ENCODE results near the gene ZNF43.

- PRO-cap: no peak
Measured at GRCh38 chr19:19427365-19428484, 22.2 kb downstream of the GATAD2A start.

DNA sequence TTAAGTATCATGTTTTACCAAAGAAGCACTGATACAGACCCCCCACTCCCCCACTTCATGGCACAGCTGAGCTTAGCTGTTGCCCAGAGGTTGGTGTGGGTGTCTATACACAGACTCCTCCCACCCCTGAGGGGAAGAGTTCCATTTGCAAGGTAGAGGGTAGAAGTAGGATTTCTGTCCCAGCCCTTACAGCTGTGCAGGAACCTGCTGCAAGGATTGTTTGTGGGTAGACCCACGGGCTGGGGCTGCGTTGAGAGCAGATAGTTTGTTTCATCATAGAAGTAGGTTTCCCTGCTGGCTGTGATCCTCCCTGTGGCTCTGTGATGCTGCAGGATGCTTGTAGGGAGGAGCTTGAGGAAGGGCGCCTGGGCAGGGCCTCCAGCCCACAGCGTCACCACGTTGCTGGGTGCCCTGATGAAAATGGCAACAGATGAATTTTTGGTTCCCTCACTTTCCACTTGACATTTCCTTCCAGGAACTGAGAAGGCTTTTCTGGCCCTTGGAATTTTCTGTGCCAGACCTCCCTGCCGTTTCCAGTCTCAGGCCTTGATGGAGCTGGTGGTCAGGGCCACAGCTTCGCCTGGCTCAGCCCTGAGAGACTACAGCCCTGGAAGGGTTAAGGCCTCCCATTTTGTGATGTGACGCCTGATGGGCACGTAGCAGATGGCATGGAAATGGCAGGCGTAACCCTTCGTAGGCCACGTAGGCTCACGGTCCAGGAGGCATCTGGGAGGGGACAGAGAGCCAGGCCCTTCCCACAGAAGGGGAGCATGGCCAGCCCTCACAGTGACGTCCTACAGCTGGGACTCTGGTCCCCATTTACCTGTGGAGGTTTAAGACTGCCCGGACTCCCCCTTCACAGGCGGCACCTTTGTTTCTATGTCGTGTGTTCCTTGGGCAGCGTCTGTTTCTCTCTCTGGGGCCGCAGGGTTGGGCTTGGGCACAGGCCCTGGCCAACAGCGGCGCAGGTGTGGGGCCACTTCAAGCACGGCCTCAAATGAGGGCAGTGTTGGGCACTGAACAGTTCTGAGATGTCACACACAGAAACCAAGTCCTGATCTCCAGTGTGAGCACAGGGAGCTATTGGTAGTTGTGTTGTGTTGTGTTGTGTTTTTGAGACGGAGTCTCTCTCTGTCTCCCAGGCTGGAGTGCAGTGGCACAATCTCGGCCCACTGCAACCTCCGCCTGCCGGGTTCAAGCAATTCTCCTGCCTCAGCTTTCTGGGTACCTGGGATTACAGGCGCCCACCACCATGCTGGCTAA lies 42.3 kb downstream of the GATAD2A start:
- PRO-cap: no peak

- PRO-cap: unidirectional peak, minus-strand start at chr19:19463868
Measured at GRCh38 chr19:19463598-19464121, 51.7 kb downstream of the TSSK6 start.

GRCh38 chr19:19506187-19507056 lies 8.9 kb downstream of the TSSK6 start:
- PRO-cap: no peak

DNA sequence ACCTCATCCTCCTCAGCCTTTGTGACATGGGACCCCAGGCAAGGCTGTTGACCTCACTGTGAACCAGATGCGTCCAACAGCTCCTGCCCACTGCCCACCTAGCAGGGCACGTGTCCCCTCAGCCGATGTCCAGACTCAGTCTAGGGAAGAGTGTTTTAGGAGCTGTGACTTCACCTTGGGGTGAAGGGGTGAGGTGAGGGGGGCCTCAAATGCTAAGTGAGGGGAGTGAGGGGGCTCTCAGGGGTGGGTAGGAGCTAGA lies 778 bp downstream of the YJEFN3 start:
- PRO-cap: no peak

- PRO-cap: no peak
Measured at GRCh38 chr19:19647186-19647778, 3.8 kb upstream of the GMIP start.

GRCh38 chr19:19732412-19732898 lies 457 bp downstream of the ZNF14 start:
- PRO-cap: no peak

DNA sequence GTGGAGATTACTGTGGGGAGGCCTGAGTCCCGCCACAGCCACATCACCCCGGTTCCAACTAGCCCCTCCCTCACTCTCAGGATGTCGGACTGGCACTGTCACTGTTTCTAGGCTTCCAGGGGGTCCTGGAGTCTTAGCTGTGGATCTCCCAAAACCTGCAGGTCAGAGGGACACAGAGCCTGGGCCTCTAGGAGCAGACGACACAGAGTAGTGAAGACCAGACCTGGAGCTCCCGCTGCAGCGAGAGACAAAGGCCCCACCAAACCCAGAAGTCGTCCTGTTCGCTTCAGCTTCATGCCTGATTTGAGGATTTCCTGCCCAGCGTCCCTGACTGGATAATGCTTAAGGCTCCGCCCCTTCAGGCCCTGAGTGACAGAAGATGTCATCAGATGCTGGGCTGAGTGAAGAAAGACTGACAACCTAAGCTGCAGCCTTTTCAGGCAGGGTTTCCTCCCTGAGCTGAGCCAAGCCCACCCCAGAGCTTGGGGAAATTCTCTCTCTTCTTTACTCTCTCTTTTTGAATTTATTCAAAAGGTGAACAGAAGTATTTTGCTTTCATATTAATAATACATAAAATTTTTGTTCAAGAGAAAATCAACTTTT lies 55.9 kb downstream of the ZNF93 start:
- PRO-cap: no peak

DNA sequence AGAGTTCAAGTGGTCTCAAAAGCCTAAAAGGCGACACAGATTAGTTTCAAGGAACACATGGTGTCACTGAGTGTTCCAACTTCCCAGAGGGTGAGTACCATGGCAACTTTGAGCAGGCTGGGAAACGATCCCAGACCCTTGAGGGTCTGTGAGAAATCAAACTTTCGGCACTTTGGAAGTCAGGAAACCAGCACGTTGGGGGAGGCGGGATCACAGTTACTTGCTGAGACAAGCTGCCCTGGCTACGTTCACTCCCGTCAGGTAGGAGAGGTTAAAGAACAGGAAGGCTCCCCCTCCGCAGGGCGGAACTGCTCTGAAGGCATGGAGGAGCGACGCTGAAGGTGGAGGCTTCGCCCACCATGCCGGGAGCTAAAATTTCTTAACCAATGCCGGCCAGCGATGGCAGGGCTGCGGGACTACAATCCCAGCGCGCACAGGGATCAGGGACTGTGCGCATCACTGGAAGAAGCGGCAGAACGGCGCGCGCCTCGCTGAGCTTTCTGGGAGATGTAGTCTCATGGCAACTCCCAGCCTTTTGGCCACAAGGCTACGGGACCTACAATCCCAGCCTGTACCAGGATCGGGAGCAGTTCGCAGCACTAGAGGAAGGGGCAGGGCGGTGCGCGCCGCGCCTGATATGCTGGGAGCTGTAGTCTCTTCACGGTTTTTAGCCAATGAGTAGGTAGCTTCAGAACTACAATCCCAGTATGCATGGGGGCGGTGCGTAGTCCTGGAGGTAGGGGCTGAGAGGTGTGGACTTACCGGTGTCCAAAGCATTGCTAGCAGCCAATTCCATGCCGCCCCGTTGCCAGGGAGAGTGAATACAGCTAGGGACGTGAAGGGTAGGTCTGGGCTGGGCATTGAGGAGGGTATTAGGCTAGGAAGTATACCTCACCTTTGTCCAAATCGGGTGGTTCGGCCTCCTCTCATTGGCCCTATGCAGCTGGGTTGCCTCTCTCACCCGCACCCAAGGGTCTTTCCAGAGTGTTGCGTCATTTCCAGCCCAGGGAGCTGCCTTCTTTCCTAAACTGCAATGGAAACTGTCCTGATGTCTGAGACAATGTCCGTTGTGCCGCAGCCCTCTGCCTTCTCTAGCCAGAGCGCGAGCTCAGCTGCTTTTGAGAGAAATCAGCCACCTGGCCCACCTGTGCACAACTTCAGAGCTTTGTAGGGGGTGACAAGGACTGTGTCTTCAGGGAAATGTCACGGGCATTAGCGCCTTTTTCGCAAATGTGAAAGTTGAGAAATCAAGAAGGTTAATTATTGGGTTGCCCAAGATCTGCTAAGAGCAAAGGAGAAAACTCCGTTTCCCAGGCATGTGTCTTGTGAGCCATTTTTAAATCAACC lies 12.8 kb upstream of the ZNF682 start:
- PRO-cap: unidirectional peak, minus-strand start at position 259 of the sequence; bidirectional peak, plus-strand start at position 805 of the sequence, minus-strand start at position 435 of the sequence

- PRO-cap: no peak
Measured at GRCh38 chr19:20082436-20083278, 4.9 kb downstream of the ZNF90 start.

- PRO-cap: no peak
Measured at GRCh38 chr19:20610927-20612189, 45.8 kb upstream of the ZNF737 start.

- PRO-cap: no peak
Measured at GRCh38 chr19:21282354-21282967, 46.7 kb downstream of the ZNF708 start.

- PRO-cap: no peak
Measured at GRCh38 chr19:21570091-21570787, 64.8 kb downstream of the ZNF429 start.

GRCh38 chr19:21590956-21591283 lies 85.5 kb downstream of the ZNF429 start:
- PRO-cap: no peak

- PRO-cap: no peak
Measured at GRCh38 chr19:21604248-21605009, 99.0 kb downstream of the ZNF429 start.

GRCh38 chr19:21835150-21835728 lies 743 bp downstream of the ZNF43 start:
- PRO-cap: unidirectional peak, plus-strand start at chr19:21835678

DNA sequence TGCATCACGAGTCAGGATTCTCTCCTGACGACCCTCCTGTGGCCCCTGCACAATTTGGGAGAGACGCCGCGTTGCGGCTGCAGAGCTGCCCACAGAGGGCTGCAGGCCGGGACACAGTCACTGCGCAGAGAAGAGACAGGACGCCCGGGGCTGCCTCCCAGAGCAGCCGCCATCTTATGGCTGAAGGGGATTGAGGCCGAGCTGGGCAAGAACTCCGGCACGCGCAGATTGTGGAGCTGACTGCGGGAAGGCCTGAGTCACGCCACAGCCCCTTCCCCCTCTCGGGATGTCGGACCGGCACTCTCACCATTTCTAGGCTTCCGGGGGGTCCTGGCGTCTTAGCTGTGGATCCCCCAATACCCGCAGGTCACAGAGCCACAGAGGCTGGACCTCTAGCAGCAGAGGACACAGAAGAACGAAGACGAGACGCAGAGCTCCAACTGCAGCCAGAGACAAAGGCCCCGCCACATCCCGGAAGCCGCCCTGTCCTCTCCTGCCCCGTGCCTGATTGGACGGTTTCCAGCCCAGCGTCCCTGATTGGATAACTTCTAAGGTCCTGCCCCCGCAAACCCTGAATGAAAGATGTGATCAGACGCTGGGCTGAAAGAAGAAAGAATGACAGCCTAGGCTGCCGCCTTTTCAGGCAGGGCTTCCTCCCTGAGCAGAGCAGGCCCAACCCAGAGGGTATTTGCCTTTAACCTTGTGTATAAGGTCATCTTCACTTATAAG lies at the start of gene ZNF43:
Gene ZNF43, minus strand, starts transcription at position 454 of the 729 bp plus-strand sequence.
- PRO-cap: bidirectional peak, plus-strand start at position 190 of the sequence, minus-strand start at position 176 of the sequence; bidirectional peak, plus-strand start at position 231 of the sequence, minus-strand start at position 230 of the sequence; bidirectional peak, plus-strand start at position 604 of the sequence, minus-strand start at position 417 of the sequence

GRCh38 chr19:23264275-23264686 lies 14.1 kb upstream of the ZNF724 start:
- PRO-cap: no peak

DNA sequence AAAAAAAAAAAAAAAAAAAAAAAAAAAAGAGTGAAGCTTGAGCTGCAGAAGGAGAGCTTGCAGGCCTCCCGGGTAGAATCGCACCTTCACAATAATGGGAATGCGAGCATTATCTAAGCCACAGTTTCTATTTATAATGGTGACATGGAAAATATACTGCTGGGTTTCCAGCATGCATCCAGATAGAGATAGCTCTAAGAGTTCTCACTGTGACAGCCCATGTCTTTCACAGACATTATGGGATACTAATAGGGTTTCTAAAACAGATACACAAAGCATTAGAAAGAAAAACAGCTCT lies 15.0 kb downstream of the ZNF91 start:
- PRO-cap: no peak

GRCh38 chr19:23393104-23393606 lies 2.1 kb downstream of the ZNF91 start:
- PRO-cap: no peak

Data from rectum (tissue), 1 donor.